ReNcell CX (cell line): ENCODE measurements around the gene CCDC170.

DNA sequence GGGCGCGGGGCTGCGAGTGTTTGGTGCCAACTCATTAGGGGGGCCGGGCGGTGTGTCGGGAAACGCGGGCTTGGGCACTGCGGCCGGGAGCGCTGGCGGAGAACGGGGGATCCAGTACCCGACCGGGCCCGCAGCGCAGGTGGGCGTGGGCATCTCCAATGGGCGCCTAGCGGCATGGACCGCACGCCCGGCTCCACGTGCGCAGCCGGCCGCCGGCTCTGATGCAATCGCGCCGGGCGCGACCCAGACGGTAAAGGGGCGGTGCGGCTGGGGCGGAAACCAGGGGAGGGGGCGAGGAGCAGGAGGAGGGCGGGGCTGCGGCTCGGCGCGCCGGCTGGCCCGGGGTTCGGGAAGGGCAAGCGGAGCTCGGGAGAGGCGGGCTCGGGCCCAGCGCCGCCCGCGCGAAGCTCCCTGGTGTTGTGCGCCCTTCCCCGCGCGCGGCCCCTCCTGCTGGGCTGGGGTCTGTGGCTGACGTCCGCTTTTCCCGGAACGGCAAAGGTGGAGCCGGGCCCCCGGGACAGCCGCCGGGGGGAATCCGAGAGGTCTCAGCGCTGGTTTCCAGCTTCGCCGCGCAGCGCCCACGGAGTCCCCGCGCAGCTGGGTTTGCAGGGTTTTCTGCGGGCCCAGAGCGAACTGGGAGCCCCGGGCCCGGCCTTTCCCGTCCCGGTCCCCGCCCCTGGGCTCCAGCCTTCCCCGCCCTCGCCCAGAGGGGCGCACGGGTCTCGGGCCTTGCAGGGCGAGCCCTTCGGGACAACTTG is 815 bp downstream of the MTHFD1L start:
- PRO-cap: bidirectional peak, plus-strand start at position 364 of the sequence, minus-strand start at position 170 of the sequence; bidirectional peak, plus-strand start at position 617 of the sequence, minus-strand start at position 629 of the sequence

DNA sequence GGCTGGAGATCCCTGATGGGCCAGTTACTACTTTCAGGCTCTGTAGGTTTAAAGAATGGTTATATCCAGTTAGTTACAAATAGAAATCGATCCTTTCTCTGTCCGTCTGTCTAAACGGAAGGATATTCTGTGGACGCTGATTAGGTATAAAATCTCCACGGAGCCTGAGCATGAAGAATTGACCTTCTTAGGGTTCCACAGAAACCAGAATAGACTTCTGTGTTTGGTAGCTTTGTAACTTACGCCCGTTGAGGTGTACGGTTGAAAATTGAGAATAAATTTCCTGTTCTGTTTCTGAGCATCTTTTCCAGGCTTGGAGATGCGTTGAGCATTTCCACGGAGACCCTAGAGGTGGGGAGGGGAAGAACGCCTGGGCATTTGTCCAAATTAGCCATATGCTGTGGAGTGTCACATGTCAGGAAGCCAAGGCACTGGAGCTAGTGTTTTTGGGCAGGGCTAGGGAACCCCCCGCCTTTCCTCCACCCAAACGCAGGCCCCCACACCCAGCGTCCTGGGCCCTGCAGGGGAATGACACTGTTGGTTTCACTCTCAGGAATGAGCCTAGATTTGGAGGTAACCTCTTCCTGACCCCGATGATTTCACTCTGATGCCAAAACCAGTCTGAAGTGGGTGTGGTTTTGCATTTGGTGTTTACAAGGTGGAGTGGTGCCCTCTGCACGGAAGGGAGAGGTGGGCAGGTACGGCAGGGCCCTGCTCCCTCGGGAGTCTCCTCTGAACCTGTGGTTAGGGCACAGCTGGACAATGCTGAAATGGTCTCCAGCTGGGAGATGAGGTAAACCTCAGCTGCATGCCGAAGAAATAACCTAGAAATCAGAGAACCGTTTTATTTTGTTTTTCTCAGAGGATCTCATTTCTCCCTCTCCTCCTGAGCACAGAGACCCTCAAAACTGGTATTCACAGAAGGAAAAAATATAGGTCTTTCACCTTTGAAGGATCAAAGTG is 29.4 kb downstream of the MTHFD1L start:
- PRO-cap: no peak

DNA sequence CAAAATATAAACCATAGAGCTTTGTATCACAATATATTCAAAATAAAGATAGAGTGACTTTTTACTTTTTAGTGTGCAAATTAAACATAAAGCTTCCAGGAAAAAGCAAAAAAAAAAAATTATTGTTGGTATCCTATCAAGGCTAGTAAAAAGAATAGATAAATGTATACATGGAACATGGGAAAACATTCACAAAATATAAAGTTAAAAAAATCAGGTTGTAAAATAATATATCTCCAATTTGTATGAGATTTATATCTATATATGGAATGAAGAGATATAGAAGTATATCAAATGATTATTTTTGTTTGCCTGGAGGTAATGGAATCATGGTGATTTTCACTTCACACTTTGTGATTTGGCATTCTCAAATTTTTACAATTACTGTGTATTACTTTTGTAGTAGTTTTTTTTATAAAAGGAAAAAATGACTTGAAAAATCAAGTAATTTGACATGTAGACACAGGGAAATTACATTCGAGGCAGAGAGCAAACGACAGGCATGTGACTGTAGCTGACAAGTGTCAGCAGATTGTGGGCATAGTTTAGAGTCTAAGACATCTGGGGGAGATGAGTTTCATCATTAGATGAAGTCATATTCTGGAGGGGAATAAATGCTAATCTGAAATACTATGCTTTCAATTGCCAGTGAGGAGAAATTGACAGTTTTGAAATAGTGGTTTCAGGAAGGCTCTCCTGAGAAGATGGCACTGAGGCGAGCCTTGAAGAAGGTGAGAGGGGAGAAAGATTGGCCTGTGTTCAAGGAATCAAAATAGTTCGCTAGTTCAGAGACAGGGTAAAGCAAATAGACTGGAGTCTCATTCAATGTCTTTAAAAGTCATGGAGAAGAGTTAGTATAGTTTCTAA is 125.9 kb downstream of the MTHFD1L start:
- PRO-cap: no peak

- PRO-cap: no peak
Observed at GRCh38 chr6:151257906-151258601, 18.3 kb downstream of the AKAP12 start.

DNA sequence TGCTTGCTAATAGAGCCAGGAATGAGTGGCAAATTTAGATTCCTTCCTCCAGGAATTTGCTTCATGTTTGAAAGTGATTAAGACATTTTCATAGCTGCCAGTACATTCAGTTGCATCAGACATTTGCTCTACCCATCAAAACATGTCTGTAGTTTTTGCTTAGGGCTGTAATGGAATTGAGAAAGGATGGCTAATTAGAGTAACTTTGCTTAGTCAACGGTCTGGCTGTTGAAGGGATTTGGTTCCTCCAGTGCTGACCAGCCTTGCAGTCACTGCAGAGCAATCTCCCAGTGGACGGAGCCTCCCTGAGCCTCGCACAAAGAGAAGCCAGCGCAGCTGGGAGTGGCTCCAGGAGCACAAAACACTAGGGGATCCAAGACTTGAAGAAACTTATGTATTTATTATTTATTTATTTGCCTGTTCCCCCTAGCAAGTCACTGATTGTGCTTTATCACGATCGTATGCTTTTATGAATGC is 36.6 kb downstream of the AKAP12 start:
- PRO-cap: no peak

DNA sequence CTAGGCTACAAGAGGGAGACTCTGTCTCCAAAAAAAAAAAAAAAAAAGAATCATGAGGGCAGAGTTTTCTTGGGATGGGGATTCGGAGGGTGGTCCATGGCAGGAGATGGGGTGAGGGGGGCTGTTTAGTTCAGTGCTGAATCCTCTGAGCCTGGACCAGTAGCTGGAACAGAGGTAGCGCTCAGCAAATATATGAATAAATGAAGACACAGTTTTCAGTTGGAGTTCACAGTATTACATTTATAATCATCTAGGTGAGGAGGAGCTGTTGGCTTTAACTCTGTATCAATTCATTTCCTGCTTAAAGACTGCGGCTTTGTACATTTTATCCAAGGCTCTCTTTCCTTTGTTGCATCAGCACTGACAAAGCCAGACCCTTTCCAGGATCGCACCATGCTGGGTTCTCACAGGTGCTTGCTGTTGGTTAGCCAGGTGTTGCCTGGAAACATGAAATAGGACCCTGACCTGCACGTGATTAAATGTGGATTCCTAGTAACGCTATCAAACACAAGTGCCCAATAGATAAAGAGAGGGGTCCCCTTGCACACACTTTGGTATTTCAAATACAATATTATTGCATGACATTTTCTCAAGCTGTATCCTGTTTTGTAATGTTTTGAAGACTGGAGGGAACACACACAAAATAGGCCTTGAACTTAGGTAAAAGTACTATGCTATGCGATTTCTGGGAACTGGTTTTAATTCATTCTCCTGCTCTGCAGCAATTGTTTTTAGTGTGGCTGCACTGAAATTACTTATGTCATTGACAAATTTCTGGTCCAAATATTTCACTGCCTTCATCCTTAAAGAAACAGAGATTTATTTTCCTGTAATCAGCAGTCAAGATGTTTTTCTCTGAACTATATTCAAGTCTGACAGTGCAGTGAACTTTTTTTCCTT is 73.2 kb downstream of the AKAP12 start:
- PRO-cap: no peak

DNA sequence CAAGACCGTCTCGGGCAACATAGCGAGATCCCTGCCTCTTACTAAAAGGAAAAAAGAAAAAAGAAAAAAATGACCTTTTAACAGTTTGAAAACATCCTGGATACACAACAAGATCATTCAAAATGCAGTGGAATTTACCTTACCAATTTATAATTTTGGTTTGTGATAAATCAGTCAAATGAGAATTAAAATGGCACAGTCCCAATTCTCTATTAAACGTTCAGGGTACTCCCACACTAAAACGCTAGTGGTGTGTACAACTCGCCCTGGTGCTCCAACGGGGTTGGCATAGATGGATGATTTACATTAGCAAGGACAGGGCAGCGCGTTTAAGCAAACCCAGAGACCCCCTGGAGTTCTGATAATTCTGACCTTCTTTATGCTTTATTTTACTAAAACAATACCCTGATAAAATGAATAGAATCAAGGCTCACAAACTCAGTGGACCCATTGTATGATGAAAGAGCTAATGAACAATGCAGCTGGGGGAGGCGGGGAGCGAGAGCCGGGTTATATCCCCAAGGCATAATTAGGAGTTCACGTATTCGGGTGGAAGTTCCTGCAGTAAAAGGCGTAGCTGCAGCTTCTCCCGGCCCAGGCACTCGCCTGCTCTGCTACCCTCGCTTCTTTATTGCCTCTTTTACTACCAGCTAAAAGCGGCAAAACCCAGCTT is 2.0 kb downstream of the ZBTB2 start:
- PRO-cap: bidirectional peak, plus-strand start at position 548 of the sequence, minus-strand start at position 453 of the sequence; bidirectional peak, plus-strand start outside the sequence, minus-strand start at position 607 of the sequence

- PRO-cap: no peak
Observed at GRCh38 chr6:151450581-151451141, 1.3 kb downstream of the RMND1 start.

GRCh38 chr6:151493577-151494247 is at the start of gene CCDC170:
TSS of gene CCDC170 (plus strand) at chr6:151494017.
- PRO-cap: no peak

- PRO-cap: no peak
Observed at GRCh38 chr6:151716353-151716888, 91.1 kb upstream of the ESR1 start.

- PRO-cap: no peak
Observed at GRCh38 chr6:152184742-152185850, 377.6 kb downstream of the ESR1 start.

DNA sequence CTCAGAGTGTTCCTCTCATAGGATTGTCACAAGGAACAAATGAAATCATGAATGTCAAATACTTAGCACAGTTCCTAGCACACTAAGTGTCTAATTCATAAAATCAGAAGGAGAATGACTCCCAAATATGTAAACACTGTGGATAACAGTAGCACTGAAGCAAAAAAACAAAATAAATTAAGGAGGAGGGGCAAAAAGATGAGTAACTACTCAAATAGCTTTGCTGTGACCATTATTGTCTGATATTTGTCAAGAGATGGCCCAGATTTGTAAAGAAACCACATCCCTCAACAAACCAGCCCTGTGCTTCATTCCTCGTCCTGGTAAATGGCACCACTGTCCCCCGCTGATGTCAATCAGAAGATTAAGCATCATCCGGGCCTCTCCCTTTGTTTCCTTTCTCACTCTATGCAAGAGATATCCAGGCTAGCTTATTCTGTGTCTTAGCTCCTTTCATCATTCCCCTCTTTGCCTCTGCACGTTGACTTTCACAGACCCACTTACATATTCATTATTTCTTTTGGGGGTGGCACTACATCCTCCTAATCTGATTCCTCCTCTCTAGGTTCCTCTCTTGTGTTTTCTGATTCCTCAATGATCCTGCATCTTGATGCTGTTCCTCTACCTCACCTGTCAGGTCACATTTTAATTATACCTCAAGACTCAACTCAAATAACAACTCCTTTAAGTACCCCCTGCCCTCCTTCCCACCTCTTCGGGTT is 259.0 kb downstream of the SYNE1 start:
- PRO-cap: no peak

DNA sequence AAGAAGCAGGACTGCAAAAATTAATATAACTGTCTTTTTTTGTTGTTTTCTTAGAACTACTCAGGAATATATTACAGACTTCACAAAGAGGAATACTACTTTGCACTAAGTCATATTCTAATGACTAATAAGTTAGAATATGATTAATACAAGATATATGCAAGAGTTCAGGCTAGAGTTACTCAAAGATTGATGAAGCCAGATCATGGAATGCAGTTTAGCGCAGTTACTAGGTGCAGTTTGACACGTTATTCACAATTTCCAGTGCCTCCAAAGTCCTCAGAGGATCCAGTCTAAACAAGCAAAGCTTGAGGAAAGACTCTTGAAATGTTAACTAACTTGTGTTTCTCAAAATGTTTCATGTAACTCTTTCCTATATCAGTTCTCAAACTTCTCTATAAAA is 1.2 kb upstream of the MYCT1 start:
- PRO-cap: no peak

GRCh38 chr6:152701772-152702399 is 4.2 kb downstream of the MYCT1 start:
- PRO-cap: no peak

GRCh38 chr6:153130334-153130870 is 680 bp downstream of the RGS17 start:
- PRO-cap: bidirectional peak, plus-strand start at chr6:153130833, minus-strand start at chr6:153130799

DNA sequence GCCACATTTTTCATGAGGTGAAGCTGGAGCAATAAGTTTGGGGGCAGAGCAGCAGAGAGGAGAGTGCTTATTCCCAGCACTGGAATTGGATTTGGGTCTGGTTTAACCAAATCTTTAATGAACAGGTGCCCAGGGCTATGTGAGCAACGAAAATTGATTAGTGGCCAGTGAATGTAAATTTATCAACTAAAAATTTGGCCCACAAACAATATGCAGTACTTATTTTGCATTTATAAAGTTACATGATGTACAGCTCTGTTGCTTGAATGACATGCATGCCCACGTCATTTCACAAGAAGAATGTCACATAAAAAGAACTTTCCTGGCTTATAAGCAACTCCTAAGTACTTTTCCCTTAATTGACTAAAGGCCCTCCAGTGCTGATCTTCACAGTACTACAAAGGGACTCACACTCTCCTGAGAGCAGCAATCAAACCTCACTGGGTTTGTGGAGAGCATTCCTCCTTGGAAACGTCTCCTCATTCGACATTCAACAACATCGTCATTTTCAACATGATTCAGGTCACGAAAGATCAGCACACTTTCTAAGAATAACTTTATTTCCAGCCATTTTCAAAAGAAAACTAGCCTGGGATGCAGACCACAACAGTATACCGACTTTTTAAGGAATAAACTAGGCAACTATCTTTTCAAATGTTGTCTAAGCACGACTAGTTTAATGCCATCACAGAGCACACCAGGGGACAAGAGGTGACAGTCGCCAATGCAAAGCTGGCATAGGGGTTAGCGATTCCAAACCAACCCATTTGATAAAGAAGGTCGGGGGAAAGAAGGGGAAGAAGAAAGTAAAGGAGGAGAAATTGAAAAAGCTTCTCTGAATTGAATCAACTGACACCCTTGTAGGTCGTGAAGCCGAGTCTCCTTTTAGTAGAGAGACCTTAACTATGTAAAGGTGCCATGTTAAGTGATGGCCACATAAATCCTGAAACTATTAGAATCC is 111.0 kb downstream of the IPCEF1 start:
- PRO-cap: no peak

GRCh38 chr6:154250068-154250363 is 106.6 kb downstream of the IPCEF1 start:
- PRO-cap: no peak

- PRO-cap: no peak
Observed at GRCh38 chr6:154457615-154458328, 52.7 kb downstream of the CNKSR3 start.

- PRO-cap: unidirectional peak, plus-strand start at chr6:154509864; bidirectional peak, plus-strand start at chr6:154510188, minus-strand start at chr6:154510240; bidirectional peak, plus-strand start at chr6:154510371, minus-strand start at chr6:154510323
Observed at GRCh38 chr6:154509716-154510485, 584 bp downstream of the CNKSR3 start.

GRCh38 chr6:154512127-154512765 is 1.8 kb upstream of the CNKSR3 start:
- PRO-cap: no peak